Urinary bladder (tissue), 3 donors: ENCODE data around the gene KCNT2.

DNA sequence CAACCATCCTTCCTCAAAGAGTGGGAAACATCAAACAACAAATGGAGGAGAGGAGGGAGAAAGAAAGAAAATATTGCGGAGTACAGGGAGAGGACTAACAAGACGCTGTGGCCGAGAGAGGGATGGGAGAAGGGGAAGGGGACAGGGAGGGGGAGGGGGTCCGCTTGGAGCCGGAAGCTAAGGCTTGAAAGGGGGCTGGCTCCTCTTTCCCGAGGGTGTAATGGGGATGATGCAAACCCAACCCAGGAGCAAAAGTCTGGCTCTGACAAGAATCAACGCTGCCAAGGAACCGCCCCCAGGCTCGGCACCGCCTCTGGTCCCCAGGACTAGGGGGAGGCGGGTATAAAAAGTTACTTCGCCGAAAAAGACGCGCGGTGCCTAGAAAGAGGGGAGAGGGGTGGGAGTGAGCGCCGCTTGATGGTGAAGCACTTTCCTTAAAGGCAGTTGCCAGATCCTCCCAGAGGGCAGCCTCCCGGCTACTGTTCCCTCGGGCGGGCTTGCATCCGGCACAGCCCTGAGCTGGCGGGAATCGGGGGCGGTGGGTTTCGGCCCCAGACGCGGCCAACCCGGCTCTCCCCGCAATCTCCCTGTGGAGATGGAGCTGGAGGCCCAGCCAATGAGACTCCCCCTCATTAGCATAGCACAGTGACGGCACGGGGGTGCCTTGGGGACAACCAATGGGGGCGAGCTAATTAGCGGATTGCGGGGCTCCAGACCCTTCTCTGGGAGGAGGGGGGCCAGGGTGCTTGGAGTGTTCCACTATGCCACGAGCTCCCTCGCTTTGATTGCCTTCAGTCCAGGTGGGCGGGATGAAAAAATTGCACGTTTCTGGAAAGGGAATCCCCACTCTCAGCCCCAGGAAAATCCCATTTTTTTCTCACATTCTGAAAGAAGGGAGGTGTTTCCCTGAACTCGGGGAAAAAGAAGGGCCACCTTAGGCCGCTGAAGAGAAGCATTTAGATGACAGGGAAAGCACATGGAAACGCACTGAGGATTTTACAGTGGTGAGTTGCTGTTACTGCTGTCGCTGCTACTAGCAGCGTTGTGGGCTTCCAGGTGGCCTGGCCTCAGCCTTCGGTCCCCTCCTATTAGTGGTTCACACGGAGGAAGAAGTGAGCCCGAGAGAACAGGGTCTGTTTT, at the start of gene KCNT2:
TSS of gene KCNT2 (minus strand) at position 138 of the 1,140 bp plus-strand sequence.
- PRO-cap = bidirectional peak, plus-strand start at position 381 of the sequence, minus-strand start at position 222 of the sequence; bidirectional peak, plus-strand start at position 727 of the sequence, minus-strand start at position 589 of the sequence; bidirectional peak, plus-strand start at position 945 of the sequence, minus-strand start at position 787 of the sequence
- RAMPAGE, long total RNA = no peak

DNA sequence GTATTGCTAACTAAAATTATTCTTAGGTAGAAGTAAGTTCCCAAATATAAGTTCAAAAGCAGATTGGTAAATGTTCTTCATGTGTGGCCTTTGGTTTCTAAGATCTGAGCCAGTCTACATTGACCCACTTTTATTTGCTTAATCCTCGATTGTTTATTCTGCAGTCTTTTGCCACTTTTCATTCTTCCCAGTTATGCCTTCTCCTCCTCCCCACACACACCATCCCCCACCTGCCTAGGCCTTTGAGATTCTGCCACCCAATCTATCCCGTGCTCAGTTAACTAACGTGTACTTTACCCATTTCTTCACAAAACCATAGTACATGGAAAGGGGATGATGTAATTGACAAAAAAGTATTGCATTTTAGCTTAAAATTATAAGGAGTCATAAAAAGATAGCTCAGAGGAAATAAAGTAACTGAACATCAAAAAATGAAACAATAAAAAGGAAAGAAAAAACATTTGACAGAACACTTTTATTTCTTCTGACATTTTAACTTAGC, 3.7 kb downstream of the CFH start:
- PRO-cap = no peak
- RAMPAGE, long total RNA = no peak

GRCh38 chr1:196685610-196686316, 33.9 kb downstream of the CFH start:
- PRO-cap = no peak
- RAMPAGE, long total RNA = no peak

- PRO-cap = no peak
- RAMPAGE, long total RNA = no peak
These were observed 48.2 kb upstream of the CFHR3 start for GRCh38 chr1:196726248-196726998.

- PRO-cap = no peak
- RAMPAGE, long total RNA = no peak
These were observed 9.3 kb downstream of the CFHR4 start for GRCh38 chr1:196896886-196897817.

DNA sequence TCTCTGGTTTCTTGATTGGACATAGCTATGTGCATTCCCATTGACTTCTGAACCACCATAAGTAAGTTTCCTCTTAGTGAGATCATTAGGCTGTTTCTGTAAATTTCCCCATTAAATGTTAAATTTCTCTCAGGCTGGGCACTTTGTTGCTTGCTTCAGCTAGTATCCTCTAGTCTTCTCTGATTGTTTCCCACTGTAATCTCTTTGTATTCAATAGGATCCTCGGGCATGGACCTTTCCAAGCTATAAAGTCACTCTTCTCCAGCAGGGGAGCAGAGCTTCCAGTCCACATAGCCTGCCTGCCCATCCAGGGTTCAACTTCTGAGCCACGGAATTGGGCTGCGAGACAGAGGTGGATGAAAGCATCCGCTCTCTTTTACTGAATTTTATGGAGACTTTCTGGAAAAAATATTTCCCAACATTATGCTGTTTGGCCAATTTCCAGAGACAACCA, 1.2 kb upstream of the CFHR5 start:
- PRO-cap = no peak
- RAMPAGE, long total RNA = no peak

GRCh38 chr1:197199528-197200292, 1.4 kb downstream of the ZBTB41 start:
- PRO-cap = no peak
- RAMPAGE, long total RNA = no peak

DNA sequence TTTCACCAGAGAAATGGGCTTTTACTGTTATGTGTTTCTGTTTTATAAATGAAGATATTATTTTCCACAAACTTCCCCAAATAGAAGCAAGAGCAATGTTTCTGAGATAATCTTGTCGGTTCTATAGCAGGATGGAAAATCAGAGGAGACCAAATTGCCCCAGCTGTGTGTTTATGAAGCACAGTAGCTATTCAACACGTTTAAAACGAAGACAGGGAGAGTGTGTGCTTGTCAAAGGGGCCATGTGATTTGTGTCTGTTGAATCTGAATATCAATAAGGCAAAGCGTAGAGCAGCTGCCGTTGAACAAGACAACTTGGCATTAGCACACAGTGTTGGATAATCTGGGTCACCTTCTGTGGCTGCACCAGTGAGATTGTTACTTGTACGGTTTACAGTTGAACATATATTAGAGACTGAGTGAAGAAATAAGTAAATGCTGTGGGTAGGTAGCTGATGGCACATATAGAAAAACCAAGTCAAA, 972 bp downstream of the CRB1 start:
- PRO-cap = no peak
- RAMPAGE, long total RNA = no peak

- PRO-cap = no peak
- RAMPAGE, long total RNA = no peak
These were observed 806 bp upstream of the NEK7 start for GRCh38 chr1:198155945-198156438.

DNA sequence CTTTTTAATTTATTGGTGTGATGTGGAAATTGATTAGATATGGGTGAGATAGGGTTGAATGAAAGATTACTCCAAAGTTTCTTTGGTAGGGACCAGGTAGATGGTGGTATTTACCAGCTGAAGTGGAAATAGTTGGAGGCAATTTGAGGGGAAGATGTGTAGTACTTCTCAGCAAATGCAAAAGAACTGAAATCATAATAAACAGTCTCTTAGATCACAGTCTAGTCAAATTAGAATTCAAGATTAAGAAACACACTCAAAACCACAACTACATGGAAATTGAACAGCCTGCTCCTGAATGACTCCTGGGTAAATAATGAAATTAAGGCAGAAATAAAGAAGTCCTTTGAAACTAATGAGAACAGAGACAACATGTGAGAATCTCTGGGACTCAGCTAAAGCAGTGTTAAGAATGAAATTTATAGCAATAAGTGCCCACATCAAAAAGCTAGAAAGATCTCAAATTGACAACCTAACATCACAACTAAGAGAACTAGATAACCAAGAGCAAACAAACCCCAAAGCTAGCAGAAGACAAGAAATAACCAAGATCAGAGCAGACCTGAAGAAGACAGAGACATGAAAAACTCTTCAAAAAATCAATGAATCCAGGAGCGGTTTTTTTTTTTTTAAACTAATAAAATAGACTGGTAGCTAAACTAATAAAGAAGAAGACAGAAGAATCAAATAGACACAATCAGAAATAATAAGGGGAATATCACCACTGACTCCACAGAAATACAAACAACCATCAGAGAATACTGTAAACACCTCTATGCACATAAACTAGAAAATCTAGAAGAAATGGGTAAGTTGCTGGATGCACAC, 35.8 kb downstream of the NEK7 start:
- PRO-cap = no peak
- RAMPAGE, long total RNA = no peak

- PRO-cap = no peak
- RAMPAGE, long total RNA = no peak
These were observed 36.9 kb downstream of the NEK7 start for GRCh38 chr1:198193551-198194300.

DNA sequence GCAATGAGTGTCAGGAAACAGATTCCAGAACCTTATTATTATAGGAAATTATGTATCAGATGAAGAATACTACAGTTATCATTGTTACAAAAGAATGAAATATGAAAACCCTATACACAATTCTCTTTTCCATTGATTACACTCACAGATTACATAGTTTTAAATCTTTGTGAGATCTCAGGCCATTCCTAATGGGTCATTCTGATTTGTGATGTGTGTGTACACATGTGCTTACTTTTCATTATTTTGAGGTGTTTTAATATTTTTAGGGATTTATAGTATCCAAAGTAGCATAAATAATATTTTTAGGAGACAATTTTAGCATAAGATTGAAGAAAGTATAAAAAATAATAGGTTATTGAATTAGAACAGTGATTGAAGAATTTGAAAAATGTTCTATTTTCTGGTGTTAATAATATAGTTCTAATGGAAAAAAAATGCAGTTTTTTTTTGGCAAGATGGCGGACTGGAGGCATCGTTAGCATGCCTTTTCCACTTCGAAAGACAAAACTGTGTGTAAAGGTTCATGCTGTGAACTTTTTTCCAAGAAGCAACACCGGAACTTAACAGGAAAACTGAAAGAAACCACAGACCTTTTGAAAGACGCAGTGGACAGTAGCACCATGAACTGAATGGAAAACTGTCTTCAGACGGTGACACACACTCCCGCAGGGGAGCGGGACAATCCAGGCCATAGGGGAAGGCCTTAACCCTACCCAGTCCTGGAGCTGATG, 54.6 kb downstream of the NEK7 start:
- PRO-cap = no peak
- RAMPAGE, long total RNA = no peak

- PRO-cap = no peak
- RAMPAGE, long total RNA = no peak
These were observed 19.4 kb upstream of the PTPRC start for GRCh38 chr1:198619390-198619795.

GRCh38 chr1:198668911-198669525, 30.2 kb downstream of the PTPRC start:
- PRO-cap = no peak
- RAMPAGE, long total RNA = no peak

DNA sequence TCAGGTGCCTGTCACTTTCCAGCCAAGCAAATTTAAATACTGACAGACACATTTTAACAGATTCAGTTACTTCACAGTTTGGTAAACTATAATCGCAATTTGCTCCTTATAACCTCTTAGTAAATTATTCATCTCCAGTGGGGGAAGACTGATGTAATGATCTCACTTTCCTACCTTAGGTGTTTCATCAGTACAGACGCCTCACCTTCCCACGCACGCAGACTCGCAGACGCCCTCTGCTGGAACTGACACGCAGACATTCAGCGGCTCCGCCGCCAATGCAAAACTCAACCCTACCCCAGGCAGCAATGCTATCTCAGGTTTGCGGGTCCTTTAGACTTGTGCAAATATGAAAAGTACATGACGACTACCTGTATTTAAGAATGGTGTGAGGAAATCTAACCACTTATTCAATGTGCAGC, 60.6 kb downstream of the PTPRC start:
- PRO-cap = no peak
- RAMPAGE, long total RNA = no peak

DNA sequence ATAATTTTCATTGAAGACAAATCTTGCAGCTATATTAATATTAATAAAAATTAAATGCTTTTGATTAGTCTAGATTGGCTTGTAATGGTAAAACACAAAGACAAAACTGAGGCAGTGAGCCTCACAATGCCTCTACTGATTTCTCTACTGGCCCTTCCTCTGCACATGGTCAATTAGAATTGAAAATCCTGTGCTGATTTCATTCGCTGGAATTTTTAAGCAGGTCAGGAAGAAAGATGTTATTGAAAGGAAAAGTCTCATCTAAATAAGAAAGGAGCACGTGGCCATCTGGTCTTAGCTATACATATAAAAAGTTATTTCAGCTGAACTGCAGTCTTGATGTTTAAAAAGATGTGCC, 293.4 kb downstream of the PTPRC start:
- PRO-cap = no peak
- RAMPAGE, long total RNA = no peak

GRCh38 chr1:200039184-200040006, 11.9 kb downstream of the NR5A2 start:
- PRO-cap = bidirectional peak, plus-strand start at chr1:200039782, minus-strand start at chr1:200039625
- RAMPAGE, long total RNA = no peak

- PRO-cap = no peak
- RAMPAGE, long total RNA = no peak
These were observed 113.6 kb downstream of the ZNF281 start for GRCh38 chr1:200296140-200296704.

GRCh38 chr1:200314184-200314732, 95.6 kb downstream of the ZNF281 start:
- PRO-cap = no peak
- RAMPAGE, long total RNA = no peak

DNA sequence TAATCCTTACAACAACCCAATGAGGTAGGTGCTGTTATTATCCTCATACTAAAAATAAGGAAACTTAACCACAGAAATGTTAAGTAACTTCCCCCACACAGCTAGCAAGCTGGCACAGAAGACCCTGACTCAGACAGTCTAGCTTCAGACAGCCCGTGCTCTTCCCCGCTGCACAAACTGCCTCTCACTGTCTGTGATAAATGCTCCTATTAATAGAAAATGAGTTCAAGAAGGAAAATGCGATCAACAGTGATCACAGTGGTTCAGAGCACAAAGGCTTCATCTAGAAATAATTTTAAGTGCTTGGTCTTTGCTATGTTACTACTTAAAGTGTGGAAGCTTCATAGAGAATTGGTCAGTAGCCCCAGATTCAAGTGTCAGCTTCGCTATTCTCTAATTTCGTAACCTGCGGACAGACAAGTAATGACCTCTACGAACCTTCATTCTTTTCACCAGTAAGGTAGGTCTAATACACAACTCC, 41.6 kb downstream of the ZNF281 start:
- PRO-cap = no peak
- RAMPAGE, long total RNA = no peak